ENCODE data around the gene NRP2.

GRCh38 chr2:203870968-203871296 is 3.4 kb downstream of the CTLA4 start:
- PRO-cap, result no peak

DNA sequence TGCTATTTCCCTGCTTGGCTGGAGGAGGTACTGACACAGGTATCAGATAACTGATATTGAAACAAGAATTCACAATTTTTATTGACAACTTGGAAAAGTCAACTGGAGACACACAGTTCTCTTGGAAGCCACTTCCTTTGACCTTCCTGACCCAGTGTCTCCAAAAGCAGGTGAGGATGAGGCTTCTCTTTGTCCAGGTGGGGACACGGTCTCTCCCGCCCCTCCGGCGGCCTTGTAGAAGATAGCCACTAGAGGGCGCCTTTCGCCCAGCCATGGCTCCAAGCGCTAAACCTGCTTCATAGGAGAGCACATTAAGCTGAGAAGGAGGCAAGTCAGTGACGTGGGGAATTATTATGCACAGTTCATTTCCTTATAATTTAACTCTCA is 208.6 kb downstream of the ICOS start:
- PRO-cap, result no peak

DNA sequence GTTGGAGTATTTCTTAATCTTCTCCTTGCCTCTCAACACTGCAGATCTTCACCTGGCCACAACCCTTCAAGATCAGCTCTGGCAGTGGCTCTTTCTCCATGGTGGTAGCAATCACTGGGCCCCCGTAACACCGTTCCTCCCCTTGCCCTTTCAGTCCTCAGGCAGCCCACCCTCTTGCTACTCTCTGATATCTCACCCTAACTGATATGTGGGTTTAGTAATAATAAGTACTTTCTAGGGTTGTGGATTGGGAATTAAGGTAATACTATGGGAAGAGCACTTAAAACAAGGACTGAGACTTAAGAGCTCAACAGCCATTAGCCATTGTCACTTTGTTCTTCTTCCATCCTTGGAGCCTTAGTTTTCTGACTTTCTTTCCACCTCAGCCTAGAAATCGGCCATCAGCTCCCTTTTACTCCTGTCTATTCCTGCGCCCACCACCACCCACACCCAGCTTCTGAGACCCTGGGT is 22.5 kb upstream of the PARD3B start:
- PRO-cap, result no peak

DNA sequence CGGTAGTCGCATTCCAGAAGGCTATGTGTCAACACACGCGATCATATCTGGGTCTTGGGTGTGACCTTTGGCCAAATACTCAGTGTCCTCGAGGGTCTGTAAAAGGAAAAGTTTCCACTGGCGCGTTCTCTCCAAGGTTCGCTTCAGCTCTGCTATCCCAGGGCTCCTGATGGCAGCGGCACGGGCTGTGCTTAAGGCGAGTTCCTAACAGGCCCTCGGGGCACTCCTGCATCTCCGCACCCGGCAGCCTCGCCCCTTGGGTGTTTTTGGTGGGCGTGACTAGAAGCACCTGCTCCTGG is 467 bp upstream of the PARD3B start:
- PRO-cap, result bidirectional peak, plus-strand start outside the sequence, minus-strand start at position 249 of the sequence

DNA sequence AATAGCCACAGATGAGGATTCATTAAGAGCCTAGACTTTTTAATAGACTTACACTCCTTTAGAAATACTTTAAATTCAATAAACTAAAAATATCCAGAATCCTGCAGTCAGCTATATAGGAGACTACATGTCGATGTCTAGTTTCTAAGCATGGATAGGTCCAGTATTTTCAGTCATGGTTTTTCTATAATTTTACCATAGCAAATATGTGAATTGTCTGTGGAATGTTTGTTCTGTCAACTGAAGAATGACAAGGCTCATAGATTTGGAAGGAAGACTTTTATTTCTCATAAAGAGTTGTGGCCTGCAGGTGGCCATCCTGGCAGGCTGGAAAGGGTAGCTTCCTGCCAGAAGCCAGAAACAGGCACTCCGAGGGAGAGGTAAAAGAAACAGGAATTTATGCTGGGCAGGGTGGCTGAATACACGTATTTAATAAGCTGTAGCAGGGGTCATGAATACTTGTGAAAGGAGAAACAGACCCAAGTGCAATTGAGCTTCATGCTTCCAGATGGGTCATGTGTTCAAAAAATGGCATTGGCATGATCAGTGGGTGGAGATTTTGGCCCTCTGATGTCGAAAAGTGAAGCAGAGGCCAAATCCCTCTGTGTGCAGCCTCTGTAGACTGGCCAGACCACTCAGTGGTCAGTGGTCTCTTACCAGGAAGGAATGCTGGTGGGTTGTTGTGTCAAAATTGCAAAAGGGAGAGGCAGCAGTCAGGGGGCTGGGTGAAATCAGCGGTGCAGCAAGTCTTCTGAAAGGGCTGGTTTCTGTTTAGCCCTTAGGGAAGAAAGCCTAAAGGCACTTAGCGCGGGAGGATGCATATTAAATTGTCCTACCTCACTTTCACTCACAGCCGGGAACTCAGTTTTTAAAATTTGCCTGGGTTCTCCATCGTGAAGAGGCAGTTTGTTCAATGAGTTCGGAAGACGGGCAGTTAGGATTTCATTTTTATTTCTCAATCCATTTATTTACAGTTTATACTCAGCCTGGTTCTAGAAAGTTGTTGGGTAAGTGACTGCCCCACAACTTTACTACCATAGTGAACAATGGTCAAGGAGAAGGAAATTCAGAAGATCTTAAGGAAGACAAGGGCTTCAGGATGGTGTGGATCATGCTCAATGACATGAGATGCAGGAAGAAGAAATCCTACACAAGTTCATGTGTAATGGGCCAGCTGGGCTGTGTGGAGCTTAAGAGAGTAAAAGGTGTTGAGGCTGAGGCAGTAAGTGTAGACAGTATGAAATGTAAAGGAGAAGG is 182.4 kb downstream of the PARD3B start:
- PRO-cap, result no peak

GRCh38 chr2:204741889-204742394 is 196.7 kb downstream of the PARD3B start:
- PRO-cap, result no peak

- PRO-cap, result no peak
Measured at GRCh38 chr2:204873416-204873888, 328.2 kb downstream of the PARD3B start.

- PRO-cap, result no peak
Measured at GRCh38 chr2:205444098-205444831, 238.0 kb upstream of the NRP2 start.

DNA sequence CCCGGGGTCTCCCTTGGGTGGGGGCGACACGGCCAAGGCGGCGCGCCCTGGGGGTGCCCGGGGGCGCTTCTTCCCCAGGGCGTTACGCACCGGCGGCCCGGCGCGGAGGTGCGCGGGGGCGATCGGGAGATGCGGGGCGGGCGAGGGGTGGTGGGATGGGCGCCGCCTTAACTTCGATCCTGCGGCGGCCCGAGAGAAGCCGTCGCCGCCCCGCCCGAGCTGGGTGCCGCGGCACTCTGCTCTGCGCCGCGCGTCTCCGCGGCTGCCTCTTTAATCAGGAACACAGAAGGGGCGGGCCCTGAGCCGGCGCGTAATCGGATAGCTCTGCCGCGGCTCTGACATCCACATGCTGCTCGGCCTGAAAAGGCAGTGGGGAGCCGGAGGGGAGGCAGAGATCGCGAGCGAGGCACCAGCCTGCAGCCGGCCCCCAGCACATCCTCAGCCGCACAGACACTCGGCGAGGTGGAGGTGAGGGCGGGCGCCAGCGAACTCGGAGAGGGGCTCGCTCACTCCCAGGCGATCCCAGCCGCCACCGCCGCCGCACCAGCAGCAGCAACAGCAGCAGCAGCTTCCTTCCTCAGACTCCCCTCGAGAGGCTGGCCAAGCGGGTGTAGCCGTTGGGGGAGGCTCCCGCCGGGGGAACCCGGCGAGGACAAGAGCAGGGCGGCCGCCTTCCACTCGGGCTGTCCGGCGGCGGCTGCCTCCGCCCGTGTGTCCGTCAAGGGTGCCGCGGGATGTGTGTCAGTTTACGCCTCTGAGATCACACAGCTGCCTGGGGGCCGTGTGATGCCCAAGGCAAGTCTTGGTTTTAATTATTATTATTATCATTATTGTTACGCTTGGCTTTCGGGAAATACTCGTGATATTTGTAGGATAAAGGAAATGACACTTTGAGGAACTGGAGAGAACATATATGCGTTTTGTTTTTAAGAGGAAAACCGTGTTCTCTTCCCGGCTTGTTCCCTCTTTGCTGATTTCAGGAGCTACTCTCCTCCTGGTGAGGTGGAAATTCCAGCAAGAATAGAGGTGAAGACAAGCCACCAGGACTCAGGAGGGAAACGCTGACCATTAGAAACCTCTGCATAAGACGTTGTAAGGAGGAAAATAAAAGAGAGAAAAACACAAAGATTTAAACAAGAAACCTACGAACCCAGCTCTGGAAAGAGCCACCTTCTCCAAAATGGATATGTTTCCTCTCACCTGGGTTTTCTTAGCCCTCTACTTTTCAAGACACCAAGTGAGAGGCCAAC is at the start of gene NRP2:
Gene NRP2, plus strand, starts transcription at position 391 of the 1,250 bp plus-strand sequence.
- PRO-cap, result bidirectional peak, plus-strand start at position 391 of the sequence, minus-strand start at position 245 of the sequence; bidirectional peak, plus-strand start at position 744 of the sequence, minus-strand start at position 557 of the sequence

GRCh38 chr2:205688727-205689125 is 6.4 kb downstream of the NRP2 start:
- PRO-cap, result no peak

DNA sequence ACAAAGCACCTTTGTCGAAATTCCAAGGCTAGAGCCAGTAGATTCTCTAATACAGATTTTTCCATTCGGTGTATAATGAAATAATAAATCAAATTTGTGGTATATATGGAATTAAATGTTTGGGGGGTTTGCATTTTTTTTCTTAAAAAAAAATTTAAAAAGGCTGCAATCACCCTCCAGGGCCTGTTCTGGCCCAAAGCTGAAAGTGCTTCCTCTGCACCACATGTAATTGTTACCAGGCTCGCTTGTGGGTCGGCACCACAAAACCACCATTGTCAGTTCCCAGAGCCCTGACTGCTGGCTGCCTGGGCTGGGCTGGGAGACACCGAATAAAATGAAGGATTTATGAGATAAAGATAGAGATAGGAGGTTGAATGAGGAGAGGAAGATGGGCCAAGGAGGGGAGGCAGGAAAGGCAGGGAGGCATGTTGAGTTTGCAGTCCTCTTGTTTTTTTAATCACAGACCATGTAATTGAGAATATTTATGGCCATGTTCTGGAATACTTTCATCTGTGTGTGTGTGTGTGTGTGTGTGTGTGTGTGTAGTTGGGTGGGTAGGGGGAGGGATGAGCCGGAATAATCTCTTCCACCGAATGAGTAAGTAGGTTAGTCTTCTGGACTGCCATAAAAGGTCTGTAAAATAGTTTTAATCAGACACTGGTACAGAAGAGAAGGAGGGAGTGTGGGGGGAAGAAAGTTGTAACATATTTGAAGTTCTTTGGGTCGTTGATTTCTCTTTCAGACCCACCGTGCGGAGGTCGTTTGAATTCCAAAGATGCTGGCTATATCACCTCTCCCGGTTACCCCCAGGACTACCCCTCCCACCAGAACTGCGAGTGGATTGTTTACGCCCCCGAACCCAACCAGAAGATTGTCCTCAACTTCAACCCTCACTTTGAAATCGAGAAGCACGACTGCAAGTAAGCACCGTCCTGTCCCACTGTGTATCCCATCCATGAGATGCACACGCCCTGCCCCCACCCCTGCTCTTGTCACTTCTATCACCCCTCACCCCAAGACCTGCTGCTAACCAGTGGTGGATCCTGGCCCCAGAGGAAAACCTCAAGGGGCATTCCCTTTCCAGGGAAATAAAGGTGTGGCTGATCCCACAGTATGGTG is 14.9 kb downstream of the NRP2 start:
- PRO-cap, result no peak

GRCh38 chr2:205698851-205699309 is 16.6 kb downstream of the NRP2 start:
- PRO-cap, result no peak

GRCh38 chr2:205704533-205704921 is 22.2 kb downstream of the NRP2 start:
- PRO-cap, result no peak

GRCh38 chr2:205715063-205715511 is 32.8 kb downstream of the NRP2 start:
- PRO-cap, result no peak

DNA sequence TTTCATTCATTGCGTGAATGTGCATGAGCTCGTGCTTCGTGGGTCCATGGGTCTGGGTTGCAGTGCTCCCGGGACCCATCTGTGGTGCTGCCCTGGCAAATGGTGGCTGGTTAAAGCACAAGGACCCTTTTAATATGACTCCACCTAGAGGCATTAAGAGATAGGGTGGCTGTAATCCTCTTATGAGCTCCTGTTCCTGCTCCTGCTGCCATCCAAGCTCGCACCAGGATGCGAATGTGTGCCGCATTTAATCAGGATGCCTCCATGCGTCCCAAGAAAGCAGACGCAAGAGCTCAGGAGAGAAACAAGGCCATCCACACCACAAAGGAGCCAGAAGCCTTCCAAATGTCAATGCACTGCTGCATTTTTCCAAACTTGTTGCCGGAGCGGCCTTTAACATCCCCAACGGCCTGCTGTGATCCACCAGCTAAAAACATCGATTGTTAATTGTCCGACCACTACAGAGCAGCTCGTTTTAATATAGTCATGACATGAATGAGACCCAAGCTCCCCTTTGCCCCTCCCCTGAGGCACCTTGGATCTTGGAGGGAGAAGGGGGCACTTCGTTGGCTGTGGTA is 39.2 kb downstream of the NRP2 start:
- PRO-cap, result no peak

GRCh38 chr2:205734454-205735032 is 52.2 kb downstream of the NRP2 start:
- PRO-cap, result no peak

- PRO-cap, result bidirectional peak, plus-strand start at chr2:206084627, minus-strand start at chr2:206084657
Measured at GRCh38 chr2:206084210-206084774, 1.7 kb downstream of the INO80D start.

DNA sequence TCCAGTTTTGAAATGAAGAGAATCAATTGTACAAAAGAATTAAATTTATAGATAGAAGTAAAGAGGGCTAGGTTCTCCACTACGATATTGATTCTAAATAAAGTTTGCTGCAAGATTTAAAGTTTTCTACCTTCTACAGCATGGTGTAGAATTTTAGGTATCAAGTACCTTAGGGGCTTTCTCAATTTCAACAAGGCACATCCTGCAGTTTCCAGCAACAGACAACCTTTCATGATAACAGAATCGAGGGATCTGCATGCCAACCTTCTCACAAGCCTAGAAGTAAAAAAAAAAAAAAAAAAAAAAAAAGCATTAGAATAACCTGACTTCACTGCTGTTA is 9.6 kb downstream of the NDUFS1 start:
- PRO-cap, result no peak

- PRO-cap, result no peak
Measured at GRCh38 chr2:206158856-206159238, 397 bp downstream of the NDUFS1 start.

DNA sequence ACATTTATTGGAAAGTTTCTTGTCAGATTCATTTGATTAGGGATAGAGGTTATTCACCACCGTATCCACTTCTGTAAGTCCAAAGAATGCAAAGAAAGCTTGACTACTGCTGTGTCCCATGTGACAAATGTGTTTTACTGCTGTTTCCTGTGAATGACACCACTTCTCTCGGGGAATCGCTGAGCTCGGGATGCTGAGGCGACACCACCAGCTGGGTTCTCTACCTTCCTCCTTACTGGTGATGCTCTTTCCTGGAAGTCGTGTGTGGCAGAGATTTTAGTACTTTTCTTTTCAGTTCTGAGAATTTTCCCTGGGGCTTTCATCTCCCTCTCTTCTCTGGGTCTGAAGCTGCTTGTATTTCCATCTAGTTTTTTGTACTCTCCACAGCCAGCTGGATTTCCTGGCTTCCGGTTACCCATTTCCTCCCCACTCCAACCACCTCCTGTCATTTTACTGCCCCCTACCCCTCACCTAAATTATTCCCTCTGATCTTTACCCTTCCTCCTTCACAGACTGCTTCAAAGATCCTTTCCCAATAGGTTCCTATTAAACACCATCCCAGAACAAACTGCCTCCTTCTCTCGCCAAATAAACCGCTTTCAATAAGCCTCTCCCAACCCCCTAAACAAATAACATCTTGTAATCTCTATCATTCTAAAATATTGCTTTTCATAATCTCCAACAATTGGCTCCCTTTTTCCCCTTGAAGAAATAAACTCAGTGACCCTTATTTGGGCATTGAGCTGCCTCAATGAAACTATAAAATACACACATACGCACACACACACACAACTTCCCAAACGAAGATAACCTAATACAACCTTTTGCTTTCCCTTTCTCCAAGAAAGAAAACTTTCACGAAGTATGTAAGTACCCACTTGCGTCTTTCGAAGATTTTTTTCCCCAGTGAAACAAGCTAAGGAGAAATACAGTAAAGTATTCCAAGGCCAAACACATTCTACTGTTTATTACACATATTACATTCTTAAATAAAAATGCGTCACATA is 91.3 kb downstream of the KLF7 start:
- PRO-cap, result no peak